HEK293 (cell line): ENCODE measurements around a stretch of chr2.

DNA sequence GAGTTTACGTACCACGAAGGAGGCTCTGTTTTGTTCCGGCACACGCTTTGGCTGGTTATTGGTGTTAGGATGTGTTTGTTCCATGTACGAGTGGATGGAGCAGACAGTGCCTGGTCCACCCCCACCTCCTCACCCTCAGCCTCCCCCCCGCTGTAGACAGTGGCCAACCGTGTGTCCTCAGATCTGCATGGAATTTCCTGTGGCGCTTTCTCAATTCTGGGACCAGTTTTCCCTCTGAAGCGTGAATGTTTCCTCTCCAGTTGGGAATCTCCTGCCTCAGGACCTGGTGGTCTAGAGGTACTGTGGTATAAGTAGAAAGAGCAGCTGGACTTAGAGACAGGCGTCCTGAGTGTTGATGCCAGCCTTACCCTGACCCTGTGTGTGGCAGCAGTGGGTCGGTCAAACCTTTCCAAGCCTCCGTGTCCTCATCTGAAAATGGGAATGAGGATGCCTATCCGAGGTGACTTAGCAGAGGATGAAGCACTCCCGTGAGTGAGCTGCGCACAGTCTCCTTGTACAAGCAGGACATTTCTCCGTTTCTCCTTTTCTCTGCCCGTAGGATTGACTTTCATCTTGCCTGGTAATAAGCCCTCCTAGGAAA, 141.1 kb downstream of the AGAP1 start:
- PRO-cap = no peak
- RRBS, 2 experiments = no CpG with 5 or more reads among the region's 17 CpGs

DNA sequence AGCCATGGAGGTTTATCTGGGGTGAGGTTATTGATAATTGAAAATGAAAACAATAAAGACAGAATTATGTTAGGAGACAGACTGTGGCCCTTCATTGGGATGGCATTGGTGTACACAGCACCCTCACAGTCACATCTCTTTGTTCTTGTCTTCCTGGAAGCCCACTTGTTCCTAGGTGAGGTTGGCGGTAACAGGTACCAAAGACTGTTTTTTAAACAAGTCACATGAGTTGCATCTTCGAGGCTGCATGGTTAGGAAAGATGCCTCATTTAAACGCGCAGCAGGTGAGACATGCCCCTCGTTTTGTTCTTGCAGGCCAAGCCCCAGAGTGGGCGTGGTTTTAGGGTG, 175.2 kb downstream of the AGAP1 start:
- PRO-cap = no peak
- RRBS, 2 experiments = no CpG with 5 or more reads among the region's 6 CpGs

GRCh38 chr2:235792529-235793193, 298.8 kb downstream of the AGAP1 start:
- PRO-cap = no peak
- RRBS, 2 experiments = no CpG with 5 or more reads among the region's 21 CpGs

GRCh38 chr2:235811793-235812837, 318.3 kb downstream of the AGAP1 start:
- PRO-cap = no peak
- RRBS, 2 experiments = no CpG with 5 or more reads among the region's 37 CpGs

GRCh38 chr2:236261622-236261950, 2.6 kb downstream of the ASB18 start:
- PRO-cap = no peak
- RRBS, 2 experiments = no CpG with 5 or more reads among the region's 5 CpGs

DNA sequence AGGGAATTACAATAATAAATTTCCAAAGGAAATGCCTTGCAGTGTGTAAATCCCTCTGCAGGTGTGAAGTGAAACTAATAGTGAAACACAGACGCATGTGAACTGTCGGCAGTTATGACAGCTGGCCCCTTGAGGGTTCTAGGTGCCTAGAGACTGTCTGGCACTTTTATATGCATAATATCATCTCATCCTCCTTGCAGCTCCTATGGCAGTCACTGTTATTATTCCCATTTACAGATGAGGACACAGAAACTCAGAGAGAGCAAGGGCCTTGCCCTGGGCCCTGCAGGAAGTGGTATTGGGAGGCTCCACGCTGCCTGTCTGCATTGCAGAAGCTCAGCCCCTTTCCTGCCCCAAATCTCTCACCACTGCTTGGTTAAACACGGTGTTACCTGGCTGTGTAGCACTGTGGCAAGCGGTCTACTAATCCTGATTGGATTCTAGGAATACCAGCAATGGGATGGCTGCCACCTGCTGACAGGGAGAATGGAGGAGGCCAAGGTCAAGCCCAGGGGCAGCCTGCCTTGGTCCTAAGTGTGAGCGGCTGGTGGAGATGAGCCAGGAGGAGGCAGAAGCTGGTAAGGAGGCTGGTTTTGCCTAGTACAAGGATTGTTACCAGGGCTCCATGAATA, 29.6 kb upstream of the IQCA1 start:
- PRO-cap = no peak
- RRBS, 2 experiments = no CpG with 5 or more reads among the region's 6 CpGs

DNA sequence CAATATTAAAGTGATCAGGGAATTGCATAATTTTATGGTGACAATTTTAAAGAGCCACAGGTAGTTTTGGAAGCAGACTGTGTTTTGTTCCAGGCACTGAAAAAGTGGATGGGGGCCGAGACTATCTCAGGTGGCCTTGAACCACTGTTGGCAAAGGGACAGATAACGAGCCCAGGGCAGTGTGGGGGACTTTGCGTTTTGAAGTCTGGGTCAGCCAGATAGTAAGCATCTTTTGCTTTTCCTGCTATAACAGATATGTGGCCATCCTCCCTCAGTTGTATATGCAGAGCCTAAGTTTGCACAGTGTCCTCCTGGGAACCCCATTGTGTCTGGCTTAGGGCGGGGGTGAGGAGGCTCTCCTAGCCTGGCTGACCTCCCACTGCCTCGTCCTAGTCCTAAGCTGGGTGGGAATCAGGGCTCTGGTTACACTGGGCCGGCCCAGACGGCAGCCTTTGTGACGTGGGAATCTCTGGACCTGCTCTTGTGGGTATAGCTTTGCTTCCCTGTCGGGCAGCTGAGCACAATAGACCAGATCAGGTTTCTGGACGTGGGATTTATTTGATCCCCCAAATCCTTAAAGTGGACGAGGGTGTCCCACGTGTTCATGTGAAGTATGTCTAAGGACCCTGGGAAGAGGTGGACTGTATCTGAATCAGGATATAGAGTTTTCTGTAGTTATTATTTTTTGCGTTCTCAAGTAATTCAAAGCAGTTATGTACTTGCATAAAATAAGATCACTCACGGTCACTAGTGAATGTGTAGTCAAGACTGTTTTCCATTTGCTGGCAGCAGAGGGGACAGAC, 2.8 kb downstream of the ACKR3 start:
- PRO-cap = no peak
- RRBS, 2 experiments = no CpG with 5 or more reads among the region's 14 CpGs

DNA sequence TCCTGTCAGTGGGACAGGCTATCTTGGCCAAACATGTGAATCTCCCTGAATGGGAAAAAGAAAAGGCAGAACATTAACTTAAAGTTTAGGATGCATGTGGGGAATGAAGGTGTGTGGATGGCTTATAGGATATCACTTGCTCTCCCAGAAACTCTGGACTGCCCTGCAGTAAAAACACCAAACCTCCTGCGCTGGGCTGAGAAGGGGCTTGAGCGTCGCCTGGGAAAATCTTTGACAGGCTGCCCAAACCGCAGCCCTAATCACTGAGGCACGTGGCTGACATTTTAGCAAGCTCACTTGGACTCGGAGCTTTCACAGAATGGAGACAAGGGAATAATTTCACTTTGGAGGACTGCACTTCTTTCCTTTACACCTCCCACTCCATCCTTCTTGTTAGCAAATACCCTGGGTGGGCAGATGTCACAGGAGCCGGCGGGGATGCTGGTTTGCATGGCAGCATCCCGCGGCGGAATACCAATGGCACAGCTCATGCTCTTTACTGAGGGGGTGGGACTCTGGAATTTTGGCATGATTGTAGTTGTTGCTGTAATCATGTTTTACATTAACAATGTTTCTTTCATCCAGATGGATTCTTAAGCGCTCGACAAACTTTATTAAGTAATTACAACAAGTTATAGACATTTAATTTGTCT, 94.0 kb downstream of the ACKR3 start:
- PRO-cap = no peak
- RRBS, 2 experiments = no CpG with 5 or more reads among the region's 13 CpGs

- PRO-cap = unidirectional peak, plus-strand start at chr2:236688999
- RRBS, 2 experiments = no CpG with 5 or more reads among the region's 13 CpGs
Observed at GRCh38 chr2:236688808-236689231, 119.2 kb downstream of the ACKR3 start.

DNA sequence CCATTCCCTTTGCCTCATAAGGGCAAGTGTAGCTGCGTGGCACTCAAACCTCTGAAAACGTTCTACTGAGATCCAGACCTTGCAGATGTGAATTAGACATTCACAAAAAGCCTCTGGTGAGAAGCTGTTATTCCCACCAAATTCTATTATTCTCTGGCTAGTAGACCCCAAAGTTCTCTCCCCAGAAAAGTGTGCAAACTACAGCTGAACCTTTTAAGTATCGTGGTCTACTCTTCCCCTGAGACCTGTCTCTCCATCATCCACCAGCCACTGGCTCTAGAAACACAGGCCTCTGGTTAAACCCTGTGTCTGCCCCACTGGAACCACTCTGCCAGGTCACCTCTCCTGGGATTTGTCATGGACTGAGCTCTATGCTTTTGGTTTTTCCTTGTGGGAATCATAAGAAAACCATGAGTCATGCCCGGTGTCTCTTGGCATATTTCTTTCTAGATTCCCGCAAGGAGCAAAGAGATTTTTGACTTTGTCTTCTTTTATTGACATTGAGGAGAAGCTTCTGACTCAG, 206.9 kb downstream of the ACKR3 start:
- PRO-cap = no peak
- RRBS, 2 experiments = no CpG with 5 or more reads among the region's 5 CpGs

- PRO-cap = no peak
- RRBS, 2 experiments = no CpG with 5 or more reads among the region's 3 CpGs
Observed at GRCh38 chr2:236828071-236828444, 257.6 kb upstream of the COPS8 start.

- PRO-cap = no peak
- RRBS, 2 experiments = no CpG with 5 or more reads among the region's 3 CpGs
Observed at GRCh38 chr2:236985833-236986187, 99.9 kb upstream of the COPS8 start.

DNA sequence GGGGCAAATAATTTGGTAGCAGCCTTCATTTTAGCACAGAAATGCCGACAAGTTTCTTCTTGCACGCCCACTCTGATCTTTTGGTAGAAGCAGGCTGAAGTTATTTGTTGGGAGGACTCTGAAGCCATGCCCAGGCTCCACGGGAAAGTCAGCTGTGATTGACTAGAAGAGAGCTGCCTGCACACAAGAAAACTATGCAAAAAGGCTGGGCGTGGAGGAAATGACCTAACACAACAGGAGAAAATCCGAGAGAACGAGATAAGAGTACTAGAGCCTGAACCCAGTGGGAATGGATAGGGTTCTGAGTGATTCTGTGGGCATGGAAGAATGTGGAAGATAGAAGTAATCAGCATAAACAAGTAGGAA, 12.2 kb upstream of the COPS8 start:
- PRO-cap = no peak
- RRBS, 2 experiments = no CpG with 5 or more reads among the region's 6 CpGs

GRCh38 chr2:237128105-237128699, 42.5 kb downstream of the COPS8 start:
- PRO-cap = no peak
- RRBS, 2 experiments = no CpG with 5 or more reads among the region's 11 CpGs

- PRO-cap = no peak
- RRBS, 2 experiments = no CpG with 5 or more reads among the region's 10 CpGs
Observed at GRCh38 chr2:237161045-237161795, 75.5 kb downstream of the COPS8 start.

DNA sequence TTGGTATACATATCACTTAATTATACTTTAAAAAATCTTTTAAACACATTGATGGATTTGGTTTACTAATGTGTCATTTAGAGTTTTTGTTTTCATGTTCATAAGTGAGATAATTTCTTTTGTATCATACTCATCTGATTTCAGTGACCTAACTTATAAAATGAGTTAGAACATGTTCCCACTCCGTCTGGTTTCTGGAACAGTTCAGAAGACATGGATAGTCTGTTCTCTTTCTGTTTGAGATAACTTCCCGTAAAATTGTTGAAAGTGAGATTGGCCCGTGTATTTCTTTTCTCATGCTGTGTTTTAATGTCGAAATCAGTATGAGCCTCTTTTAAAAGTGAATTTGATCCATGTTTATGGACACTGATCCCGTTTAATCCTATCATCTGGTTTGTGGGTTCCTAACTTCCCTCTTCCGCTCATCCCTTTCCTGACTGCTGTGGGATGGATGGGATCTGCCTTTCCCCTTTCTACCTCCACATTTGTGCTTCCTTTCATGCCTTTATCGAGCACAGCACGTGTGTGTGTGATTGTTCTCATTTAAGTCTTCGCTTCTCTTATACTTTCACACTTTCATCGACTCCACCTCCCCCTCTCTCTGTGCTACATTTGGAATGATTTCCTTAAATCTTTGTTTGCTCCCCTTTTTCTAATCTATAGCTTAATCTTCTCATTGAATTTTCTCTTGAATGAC, 78.9 kb downstream of the COPS8 start:
- PRO-cap = no peak
- RRBS, 2 experiments = no CpG with 5 or more reads among the region's 10 CpGs

DNA sequence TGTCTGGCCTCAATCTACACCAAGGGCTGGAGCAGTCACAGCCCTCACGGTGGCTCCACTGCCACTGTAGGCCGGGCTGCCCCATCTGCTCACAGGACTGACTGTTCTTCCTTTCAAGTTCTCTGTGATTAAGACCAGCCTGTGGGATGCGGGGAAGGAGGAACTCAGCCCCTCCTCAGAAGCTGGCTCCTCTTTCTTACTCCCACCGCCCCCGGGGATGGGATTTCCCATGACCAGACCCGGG, 106.0 kb downstream of the COPS8 start:
- PRO-cap = no peak
- RRBS, 2 experiments = no CpG with 5 or more reads among the region's 6 CpGs

DNA sequence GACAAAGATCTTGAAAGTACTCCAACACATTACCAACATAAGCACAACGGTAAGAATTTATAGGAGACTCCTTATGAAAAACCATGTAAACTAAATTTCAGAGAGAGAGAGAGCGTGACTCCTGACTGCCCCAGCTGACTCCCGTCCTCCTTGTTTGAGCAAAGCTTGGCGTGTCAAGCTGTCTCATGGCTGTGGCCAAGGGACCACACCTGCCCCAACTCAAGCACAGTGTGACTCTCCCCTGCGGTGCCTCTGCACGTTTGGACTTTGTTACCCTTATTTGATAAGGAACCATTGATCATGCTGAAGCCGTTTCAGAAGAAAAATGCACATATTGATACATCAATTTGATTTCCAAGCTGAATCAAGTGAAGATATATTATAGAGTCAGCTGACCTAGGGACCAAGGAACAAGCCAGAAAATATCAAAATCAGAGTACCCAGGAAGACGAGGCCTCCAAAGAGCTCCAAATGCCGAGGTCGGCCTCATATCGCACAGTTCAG, 124.8 kb downstream of the COL6A3 start:
- PRO-cap = no peak
- RRBS, 2 experiments = no CpG with 5 or more reads among the region's 11 CpGs

DNA sequence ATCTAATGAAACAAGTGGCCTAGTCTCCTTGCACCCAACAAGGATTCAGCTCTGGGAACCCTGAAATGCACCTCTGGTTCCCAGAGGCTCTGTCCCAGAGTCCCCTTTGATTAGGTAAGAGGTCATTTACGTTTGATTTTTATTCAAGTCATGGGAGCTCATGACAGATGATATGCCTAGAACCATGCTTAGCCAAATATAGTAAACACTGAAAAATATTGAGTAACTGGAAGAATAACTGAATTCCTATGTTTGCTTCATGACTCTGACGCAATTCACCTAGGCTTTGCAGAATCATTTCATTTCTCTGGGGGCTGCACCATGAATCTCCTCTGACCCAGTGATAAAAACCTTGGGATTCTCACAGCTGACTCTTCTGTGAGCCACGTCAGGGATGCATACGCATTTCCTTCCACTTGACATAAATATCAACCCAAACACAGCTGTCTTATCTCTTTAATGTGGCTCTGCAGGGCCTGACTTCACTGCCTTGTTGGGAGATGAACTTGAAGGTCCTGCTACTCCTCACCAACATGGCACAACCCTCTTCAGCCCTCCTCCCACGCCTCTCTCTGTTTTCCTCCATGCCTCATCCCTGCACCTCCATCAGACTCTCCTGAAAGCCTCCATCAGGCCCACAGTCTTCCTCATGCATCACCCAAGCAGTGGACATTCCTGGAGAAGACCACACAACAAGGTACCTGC, 30.0 kb downstream of the COL6A3 start:
- PRO-cap = no peak
- RRBS, 2 experiments = no CpG with 5 or more reads among the region's 5 CpGs

DNA sequence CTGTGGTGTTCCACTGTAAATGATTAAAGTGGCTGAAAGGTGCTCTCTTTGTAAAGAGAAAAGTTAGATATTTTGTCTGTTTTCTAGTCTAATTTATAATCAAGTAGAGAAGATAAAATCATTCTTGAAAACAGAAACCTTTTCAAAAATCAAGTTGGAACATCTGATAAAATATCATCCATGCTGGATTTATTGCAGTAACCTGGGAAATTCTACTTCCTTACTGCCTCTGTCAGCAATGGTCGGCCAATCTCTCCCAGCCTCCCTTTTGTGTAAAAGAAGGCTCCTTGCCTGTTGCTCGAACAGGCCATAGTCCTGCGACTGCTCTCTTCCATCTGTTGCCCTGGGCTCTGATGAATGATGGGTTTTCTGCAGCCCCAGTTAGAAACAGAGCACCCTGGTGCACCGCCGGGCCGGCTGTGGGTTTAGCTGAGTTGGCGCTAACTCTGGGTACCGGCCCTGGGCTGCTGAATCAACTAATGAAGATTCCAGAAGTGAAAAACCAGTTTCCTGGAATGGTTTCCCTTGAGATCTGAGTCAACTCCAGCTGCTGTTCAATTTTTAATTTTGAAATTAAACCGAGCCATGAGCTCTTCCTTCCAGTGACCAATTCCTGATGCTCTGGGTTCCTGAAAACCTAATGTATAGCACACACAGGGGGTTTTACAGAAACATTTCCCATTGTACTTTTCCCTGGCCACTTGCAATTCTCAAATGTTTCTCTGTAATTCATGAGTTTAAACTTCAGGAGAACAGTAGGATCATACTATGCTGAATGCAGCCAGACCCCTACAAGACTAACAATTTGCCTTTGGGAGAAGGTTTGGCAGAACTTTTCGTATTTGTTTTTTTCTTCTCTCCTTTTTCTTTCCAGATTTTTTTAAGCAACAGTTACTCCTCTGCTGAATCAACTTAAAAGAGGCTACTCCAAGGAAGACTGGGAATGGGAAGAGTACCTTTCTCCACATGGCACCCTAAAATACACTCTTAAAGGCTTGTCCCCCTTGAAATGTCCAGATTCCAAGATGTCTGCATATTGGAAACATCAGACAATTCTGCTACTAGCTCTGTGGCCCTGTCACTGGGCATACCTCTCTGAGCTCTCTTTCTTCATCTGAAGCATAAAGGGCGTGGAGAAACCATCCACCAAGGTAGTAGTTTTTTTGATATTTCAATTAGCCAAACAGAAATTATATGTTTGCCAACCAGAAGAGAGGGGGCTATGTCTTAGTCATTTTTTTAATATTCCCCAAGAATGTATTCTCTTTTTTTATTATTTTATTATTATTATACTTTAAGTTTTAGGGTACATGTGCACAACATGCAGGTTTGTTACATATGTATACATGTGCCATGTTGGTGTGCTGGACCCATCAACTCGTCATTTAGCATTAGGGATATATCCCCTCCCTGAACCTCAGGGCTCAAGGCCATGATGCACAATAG, 5.4 kb downstream of the COL6A3 start:
- PRO-cap = no peak
- RRBS, 2 experiments = no CpG with 5 or more reads among the region's 12 CpGs